ENCODE data around the gene NR1H4.

- PRO-cap = no peak
These were observed 29.2 kb downstream of the SCYL2 start for GRCh38 chr12:100296154-100296537.

DNA sequence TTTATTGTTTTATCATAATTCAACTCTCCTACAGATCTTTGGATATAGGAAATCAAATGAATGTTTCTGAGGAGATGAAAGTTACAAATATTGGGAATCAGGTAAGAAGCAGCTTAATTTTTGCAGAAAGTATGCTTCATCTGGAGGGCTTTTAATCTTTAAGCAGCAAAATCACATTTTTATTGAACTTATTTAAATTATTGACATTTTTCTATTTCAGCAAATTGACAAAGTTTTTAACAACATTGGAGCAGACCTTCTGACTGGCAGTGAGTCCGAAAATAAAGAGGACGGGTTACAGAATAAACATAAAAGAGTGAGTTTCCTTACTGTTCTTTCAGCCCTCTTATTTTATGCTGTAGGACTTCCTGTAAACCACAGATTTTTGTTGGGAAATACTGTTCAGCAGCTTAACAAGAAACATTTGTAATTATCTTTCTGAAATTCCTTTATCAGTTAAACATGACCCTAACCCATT lies 21.2 kb upstream of the SLC17A8 start:
- PRO-cap = no peak

DNA sequence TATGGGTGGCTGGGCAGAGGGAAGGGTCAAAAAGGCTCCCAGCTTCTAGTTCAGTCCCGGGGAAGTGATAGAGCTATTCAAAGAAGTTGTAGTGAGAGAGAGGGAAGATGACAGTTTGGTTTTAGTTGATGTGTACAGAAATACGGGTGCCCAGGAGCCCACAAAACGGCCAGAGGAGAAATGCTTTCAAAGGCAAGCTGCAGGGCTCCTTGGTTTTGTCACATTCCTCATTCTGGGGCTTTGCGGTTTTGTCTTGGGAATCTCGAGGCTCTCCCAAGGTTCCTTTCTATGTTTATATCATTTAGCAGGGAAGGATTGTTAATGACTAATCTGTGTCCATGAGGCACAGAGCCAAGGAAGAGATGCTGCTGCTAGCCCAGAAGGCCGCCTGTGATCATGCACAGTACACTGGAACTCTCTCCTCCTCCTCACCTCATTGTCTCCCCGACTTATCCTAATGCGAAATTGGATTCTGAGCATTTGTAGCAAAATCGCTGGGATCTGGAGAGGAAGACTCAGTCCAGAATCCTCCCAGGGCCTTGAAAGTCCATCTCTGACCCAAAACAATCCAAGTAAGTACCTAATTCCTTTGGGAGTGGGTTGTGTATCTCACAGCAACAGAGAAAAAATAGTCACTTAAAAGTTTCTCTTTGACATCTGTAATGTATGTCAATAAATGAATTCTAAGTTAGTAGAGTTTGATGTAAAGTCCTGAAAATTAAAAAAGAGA lies at the start of gene NR1H4:
Gene NR1H4 (plus strand): TSS at position 379 of the 730 bp plus-strand sequence.
- PRO-cap = no peak

DNA sequence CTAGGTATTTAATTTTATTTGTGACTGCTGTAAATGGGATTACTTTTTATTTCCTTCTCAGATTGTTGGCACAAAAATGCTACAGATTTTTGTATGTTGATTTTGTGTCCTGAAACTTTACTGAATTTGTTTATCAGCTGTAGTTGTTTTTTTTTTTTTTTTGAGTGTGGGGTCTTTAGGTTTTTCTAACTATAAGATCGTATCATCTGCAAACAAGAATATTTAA lies 30.8 kb downstream of the GAS2L3 start:
- PRO-cap = no peak

DNA sequence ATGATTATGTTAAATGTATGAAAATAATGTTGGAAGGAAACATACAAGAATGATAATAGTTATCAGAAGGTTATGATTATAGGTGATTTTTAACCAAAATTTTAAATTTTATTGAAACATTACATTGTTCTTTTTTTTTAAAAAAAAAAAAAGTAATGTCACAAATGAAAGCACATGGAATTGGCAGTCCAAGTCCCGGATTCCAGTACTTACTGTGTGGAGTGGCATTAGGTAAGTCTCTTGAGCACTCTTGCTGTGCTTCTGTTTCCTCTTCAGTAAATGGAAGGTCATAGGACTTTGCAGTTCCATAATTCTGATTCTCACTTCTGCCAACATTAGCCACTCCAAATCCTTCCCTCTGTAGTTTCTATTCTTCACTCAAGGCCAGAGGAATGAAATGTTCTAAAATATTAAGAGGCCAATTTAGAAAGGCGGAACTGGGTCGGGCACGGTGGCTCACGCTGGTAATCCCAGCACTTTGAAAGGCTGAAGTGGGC lies 19.7 kb upstream of the SLC5A8 start:
- PRO-cap = no peak

DNA sequence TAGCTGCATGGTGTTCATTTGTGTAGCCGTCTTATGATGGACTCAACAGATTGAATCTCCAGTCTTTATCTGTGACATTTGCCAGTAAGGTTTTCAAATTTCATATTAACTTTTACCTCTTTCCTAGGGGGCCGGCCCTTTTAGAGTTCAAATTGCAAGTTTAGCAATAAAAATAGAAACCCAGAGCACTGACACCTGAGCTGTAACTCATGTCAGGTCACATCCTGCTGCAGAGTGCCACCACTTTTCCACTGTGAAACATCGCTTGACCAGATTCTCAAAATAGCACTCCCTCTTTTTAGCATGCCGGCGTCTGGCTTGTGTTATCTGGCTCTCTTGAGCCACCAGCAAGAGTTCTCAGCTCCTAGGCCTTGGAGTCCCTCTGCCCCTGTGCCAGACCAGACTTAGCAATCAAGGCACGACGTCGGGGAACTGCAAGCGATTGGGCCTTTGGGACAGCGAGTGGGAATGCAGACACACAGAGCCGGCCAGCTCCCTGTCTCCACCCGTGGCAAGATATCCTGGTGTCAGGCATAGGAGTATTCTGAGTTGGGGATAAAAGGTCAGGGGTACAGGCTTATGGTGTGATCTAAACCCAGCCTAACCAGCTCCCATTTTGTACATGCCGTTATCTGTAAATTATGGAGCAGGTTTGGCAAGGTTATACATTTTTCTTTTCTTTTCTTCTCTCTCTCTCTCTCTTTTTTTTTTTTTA lies 52.5 kb downstream of the SPIC start:
- PRO-cap = no peak

GRCh38 chr12:101608351-101608844 lies 13.6 kb downstream of the MYBPC1 start:
- PRO-cap = no peak

GRCh38 chr12:101680196-101680588 lies 17.2 kb upstream of the CHPT1 start:
- PRO-cap = no peak

DNA sequence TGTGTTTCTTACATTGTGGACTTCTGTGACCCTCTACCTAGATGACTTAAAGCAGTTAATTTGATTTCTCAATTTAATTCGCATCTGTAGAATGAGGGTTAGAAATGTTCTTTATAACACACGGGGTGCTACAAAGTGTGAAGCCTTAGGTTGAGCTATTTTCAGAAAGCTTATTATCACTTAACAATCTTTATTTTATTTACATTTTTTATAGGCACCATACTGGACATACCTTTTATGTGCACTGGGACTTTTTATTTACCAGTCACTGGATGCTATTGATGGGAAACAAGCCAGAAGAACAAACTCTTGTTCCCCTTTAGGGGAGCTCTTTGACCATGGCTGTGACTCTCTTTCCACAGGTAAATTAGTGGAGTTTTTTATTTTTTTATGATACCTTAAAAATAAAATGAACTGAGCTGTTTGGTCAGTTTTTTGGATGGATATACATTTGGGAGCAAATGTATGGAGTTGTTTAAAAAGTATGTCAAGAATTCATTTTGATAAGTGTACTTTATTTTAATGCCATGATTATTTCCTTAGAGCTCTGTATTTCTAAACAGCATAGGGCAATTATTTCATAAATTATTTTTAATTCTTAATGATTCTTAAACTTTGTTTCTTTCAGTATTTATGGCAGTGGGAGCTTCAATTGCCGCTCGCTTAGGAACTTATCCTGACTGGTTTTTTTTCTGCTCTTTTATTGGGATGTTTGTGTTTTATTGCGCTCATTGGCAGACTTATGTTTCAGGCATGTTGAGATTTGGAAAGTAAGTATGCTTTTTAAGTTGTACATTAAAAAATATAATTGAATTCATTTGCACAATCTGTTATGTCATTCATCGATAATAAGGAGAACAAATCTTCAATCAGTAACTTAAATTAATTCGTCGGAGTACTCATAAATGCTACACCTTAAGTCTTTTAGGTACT lies 16.7 kb downstream of the CHPT1 start:
- PRO-cap = no peak

GRCh38 chr12:101742524-101743093 lies 3.3 kb upstream of the SYCP3 start:
- PRO-cap = no peak

GRCh38 chr12:101745494-101746878 lies 6.7 kb upstream of the SYCP3 start:
- PRO-cap = no peak

GRCh38 chr12:101779657-101780012 lies 40.4 kb upstream of the SYCP3 start:
- PRO-cap = no peak

DNA sequence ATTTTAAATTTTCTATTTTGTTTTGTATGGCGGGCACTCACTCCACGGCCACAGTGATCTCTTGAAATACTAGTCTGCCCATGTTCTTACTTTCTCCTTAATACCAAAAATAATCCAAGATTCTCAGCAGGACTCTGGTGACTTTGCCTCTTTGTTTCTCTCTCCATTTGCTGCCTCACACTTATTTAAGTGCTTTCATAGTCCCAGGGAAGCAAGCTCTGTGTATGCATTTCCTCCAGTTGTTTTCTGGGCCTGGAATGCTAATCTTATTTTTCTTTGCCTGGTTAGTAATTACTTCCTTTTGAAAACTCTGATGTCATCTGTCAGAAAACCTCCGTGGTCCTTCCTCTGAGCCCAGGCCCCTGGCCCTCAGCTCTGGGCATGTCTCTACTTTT lies 1.9 kb upstream of the DRAM1 start:
- PRO-cap = no peak

GRCh38 chr12:102107831-102108363 lies 12.0 kb downstream of the NUP37 start:
- PRO-cap = no peak

GRCh38 chr12:102342597-102343134 lies 137.7 kb downstream of the IGF1 start:
- PRO-cap = no peak

DNA sequence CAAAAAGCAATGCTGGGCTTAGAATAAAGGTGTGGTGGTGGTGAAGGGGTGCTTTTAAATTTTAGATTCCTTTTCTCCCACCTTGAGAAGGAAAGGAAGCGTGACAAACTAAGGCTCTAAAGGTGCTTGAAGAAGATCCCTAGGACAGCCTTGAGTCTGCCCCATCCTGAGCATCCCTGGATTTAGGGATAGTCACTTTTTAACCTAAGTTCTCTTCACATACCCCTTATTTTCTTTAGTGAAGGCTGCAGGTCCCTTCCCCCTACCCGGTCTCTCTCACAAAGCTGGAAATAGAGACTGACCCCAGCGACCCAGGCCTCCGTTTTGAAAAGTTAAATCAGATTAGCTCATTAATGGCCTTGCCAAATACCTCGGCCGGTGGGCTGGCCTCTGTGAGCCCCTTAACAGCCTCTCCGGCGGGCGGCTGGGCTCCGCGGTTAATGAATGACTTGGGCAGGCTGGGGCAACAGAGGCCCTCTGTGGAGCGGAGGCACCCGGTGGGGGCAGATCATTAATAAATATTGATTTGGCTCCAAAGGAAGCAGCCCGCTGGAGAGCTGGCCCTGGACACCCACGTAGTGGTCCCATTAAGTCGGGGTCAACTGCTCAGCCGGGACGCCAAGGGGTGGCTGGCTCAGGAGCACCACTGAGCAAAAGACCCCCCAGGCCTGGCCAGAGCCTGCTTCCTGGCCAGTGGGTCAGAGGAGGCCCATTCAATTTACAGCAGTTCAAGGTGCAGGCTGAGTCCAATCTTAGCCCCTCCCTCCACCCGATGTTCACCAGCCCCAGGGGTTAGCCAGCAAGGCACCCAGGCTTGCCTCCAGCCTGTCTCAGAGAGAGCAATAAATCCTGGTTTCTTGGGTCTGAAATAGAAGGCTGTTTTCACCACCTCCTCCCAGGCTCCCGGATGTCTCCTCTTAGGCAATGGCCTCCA lies 31.8 kb downstream of the PAH start:
- PRO-cap = no peak

DNA sequence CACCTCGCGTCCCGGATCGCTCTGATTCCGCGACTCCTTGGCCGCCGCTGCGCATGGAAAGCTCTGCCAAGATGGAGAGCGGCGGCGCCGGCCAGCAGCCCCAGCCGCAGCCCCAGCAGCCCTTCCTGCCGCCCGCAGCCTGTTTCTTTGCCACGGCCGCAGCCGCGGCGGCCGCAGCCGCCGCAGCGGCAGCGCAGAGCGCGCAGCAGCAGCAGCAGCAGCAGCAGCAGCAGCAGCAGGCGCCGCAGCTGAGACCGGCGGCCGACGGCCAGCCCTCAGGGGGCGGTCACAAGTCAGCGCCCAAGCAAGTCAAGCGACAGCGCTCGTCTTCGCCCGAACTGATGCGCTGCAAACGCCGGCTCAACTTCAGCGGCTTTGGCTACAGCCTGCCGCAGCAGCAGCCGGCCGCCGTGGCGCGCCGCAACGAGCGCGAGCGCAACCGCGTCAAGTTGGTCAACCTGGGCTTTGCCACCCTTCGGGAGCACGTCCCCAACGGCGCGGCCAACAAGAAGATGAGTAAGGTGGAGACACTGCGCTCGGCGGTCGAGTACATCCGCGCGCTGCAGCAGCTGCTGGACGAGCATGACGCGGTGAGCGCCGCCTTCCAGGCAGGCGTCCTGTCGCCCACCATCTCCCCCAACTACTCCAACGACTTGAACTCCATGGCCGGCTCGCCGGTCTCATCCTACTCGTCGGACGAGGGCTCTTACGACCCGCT lies 877 bp downstream of the ASCL1 start:
- PRO-cap = no peak

GRCh38 chr12:103676966-103677782 lies 90.1 kb downstream of the STAB2 start:
- PRO-cap = no peak

GRCh38 chr12:103799627-103800298 lies 41.3 kb downstream of the NT5DC3 start:
- PRO-cap = no peak

GRCh38 chr12:103884026-103884421 lies 43.0 kb upstream of the NT5DC3 start:
- PRO-cap = no peak

Measured in bronchus (tissue), 1 donor.